Helper T cell (primary cell): Measurements from ENCODE around the genes NOTO, C2orf78 and STAMBP.

- PRO-cap, 2 experiments: no peak in any of the 2 experiments
Measured at GRCh38 chr2:71346934-71347821, 15.6 kb downstream of the ZNF638 start.

DNA sequence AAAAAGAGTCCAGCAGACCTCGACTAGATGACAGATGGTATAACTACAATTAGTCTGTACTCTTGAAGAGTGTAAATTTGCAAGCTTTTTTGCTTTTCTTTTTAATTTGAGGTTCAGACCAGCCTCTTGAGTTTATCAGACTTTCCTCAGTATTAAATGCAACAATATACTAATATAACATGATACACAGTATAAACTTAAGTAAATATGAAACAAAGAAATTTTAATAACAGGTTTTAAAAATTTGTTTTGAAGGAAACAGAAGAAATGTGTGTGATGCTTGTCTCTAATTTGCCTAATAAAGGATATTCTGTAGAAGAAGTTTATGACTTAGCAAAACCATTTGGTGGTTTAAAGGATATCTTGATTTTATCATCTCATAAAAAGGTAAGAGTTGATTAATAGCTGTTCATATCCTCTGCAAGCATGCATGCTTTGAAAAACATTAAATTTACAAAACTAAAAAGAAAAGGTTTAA is 64.8 kb upstream of the DYSF start:
- PRO-cap, 2 experiments: no peak in any of the 2 experiments

DNA sequence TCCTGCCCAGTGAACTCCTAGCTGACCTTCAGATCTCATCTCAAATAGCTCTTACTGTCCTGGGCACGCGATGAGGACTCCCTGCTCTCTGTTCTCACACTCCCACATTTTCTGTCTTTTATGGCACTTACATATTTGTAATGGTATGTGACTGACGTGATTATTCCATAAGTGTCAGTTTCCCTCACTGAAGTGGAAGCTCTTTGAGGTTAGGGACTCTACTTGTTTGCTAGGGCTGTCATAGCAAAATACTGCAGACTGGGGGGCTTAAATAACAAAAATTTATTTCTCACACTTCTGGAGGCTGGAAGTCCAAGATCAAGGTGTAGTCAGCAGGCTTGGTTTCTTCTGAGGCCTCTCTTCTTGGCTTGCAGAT is 14.7 kb upstream of the DYSF start:
- PRO-cap, 2 experiments: no peak in any of the 2 experiments

- PRO-cap, 2 experiments: no peak in any of the 2 experiments
Measured at GRCh38 chr2:71480482-71481169, 14.1 kb downstream of the DYSF start.

DNA sequence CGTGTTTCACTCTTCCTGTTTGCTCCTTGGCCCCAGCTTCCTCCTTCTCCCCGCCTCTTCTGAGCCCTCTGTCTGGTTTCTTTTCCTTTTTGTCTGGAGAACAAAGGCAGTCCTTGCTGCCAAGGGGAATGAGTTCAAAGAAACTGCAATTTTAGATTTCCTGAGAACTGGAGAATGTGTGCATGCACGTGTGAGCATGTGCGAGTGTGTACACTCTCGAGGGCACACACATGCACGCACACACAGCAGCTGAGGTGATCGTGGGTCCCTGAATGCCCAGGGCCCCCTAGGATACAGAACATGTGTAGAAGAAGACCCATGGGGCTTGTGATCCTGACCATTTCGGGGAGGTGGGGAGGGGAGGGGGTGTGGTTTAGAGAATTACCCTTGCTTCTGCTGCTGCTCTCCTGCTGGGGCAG is 138.7 kb downstream of the DYSF start:
- PRO-cap, 2 experiments: no peak in any of the 2 experiments

DNA sequence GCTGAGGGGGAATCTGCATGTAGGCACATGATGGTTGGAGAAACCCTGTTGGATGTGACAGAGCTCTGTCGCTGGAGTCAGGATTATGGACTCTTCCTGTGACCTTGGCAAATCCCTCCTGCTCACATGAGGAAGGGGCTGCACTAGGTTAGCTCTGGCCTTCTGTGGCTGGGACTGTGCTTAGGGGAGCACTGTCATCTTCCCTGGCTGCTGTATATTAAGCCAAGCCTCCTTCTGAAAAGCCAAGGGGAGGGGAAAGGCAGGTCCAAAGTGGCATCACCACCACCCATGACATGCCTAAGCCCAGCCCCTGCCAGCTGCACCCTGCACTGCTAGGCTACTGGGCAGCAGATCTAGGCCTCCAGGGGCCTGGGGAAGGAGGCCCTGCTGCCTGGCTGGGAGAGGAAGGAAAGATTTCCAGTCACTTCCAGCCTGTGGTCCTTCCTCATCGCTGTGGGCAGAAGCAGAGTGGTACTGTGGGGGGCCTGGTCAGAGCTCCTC is 218.3 kb downstream of the DYSF start:
- PRO-cap, 2 experiments: no peak in any of the 2 experiments

DNA sequence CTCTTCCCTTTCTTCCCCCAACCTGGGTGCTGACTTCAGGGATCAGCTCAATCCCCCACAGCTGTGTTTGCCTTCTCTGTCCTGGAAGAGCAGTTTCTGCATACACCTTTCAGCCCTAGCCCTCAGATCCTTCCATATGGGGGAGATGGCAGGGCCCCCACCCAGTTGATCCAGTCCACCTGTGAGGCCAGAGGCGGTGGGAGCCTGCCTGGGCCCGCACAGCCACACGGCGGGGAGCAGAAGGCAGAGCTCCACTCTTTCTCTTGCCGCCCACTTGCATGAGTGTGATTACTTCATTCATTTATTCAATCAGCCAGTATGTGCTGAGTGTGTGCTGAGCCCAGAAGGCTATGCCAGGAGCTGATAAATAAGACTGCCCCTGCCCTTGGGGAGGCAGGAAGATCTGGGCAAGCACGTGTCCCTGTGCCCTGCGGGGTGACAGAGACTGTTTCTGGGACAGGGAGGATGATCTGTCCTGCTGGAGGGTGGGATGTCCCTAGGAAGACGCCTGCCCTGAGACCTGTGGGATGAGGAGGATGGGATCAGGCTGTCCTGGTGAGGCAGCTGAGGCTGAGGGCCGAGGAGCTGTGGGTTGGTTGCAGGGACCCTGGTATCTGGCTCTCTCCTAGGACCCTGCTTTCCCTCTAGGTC is 237.6 kb downstream of the DYSF start:
- PRO-cap, 2 experiments: no peak in any of the 2 experiments

DNA sequence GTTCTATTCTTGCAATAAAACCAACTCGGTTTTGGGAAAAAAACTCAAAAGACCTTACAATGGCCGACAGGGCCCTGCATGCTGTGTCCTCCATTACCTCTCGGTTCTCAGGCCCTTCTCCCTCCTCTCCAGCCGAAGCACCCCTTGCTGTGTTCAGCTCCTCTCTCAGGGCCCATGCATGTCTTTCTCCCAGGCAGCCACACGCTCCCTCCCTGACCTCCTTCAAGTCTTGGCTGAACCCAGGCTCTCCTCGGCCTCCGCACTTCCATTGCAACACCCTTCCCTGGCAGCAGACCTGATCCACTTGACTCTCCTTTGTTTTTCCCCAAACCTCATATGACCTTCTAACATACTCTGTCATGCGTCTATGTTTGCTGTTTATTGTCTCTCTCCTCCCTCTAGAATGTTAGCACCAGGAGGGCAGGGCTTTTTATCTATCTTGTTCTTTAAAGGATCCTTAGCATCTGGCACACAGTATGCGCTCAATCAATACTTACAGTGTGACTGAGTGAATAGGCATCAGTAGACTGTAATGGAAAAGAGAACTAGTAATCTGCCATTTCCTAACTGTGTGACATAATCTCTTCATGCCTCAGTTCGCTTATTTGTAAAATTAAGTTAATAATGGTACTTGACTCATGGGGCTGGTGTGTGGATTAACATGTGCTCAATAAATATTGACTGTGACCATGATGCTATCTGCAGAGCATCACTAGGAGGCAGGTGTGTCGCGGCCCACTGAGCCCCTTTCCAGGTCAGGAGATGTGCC is 113.9 kb downstream of the CYP26B1 start:
- PRO-cap, 2 experiments: no peak in any of the 2 experiments

GRCh38 chr2:72153678-72153958 is 6.0 kb upstream of the CYP26B1 start:
- PRO-cap, 2 experiments: no peak in any of the 2 experiments

DNA sequence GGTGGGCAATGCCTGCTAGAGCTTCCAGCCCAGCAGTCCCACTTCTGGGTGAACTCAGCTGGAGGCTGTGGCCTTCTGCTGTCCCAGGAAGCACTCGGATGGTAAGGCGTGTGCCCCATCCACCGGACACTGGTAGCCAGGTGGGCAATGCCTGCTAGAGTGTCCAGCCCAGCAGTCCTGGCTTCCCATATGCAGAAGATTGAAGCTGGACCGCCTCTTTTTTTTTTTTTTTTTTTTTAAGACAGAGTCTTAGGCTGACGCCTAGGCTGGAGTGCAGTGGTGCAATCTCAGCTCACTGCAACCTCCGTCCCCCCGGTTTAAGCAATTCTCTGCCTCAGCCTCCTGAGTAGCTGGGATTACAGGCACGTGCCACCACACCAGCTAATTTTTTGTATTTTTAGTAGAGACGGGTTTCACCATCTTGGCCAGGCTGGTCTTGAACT is 86.2 kb upstream of the CYP26B1 start:
- PRO-cap, 2 experiments: no peak in any of the 2 experiments

DNA sequence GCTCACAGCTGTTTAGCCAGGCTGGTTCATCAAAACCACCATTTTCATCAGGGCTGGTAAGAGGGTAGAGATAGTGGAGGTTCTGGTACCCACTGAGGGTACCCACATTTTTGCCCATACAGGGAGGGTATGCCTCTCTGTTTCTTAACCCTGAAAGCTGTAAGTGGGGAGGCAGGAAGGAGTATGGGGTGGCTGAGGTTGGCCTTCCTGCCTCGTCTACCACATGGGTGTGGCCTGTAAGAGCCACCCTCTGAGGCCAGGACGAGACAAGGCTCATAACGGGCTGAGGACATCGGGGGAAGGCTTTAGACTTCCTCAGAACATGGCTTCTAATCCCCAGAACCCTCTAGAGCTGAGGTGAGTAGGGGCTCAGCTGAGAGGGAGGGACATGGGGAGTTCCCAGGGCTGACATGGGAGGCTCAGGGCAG is 36.5 kb downstream of the EMX1 start:
- PRO-cap, 2 experiments: peak in 2 of 2 experiments; most common plus-strand start position 276 of the sequence (in 2)

GRCh38 chr2:73202073-73202732 is at the start of gene NOTO:
TSS of gene NOTO (plus strand) at chr2:73202574.
- PRO-cap, 2 experiments: no peak in any of the 2 experiments

GRCh38 chr2:73212300-73212929 is 1.6 kb upstream of the SMYD5 start:
- PRO-cap, 2 experiments: no peak in any of the 2 experiments

DNA sequence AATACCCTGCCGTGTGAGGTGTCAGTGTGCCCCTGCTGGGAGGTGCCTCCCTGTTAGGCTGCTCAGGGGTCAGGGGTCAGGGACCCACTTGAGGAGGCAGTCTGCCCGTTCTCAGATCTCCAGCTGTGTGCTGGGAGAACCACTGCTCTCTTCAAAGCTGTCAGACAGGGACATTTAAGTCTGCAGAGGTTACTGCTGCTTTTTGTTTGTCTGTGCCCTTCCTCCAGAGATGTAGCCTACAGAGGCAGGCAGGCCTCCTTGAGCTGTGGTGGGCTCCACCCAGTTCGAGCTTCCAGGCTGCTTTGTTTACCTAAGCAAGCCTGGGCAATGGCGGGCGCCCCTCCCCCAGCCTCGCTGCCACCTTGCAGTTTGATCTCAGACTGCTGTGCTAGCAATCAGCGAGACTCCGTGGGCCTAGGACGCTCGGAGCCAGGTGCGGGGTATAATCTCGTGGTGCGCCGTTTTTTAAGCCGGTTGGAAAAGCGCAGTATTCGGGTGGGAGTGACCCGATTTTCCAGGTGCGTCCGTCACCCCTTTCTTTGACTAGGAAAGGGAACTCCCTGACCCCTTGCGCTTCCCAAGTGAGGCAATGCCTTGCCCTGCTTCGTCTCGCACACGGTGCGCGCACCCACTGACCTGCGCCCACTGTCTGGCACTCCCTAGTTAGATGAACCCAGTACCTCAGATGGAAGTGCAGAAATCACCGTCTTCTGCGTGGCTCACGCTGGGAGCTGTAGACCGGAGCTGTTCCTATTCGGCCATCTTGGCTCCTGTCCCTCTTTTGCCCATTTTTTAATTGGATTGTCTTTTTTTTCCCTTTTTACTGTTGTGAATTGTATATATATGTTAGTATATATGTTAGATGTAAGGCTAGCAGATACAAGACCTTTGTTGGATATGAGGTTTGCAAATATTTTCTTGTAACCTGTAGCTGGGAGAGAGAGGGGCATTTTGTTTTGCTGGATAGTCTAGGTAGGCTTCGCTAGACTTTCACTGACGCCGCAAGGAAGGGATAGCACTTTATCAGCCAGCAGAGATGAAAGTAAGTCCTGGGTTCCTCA is 100.0 kb downstream of the ALMS1 start:
- PRO-cap, 2 experiments: no peak in any of the 2 experiments

GRCh38 chr2:73602074-73602548 is 40.1 kb downstream of the NAT8 start:
- PRO-cap, 2 experiments: no peak in any of the 2 experiments

DNA sequence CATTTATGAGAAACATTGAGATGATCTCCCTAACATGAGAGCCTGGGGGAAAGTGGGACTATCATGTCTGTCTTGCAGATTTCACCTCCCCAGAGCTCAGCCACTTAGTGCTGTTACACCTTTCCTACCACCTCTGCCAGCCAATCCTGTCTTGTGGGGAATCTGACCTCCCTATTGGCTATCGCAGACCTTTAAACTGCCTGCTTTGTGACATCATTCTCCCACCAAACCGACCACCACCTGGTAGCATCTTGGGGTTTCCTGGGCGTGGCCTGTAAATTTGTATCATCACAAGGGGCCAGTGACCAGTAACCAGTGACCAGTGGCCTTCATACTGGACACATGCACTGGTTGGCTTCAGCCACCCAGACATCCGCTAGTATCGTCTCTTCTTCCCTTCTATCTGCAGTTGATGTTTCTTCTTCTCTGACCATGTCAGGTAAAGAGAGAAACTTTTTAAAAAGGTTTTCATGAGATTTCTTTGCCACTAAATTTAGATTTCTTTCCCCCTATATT is at the start of gene C2orf78:
Gene C2orf78, plus strand, starts transcription at position 216 of the 516 bp plus-strand sequence.
- PRO-cap, 2 experiments: no peak in any of the 2 experiments

GRCh38 chr2:73828506-73829700 is at the start of gene STAMBP:
TSS of gene STAMBP (plus strand) at chr2:73828961.
- PRO-cap, 2 experiments: peak in 2 of 2 experiments; most common plus-strand start chr2:73828922 (in 1); most common minus-strand start chr2:73828903 (in 1)

DNA sequence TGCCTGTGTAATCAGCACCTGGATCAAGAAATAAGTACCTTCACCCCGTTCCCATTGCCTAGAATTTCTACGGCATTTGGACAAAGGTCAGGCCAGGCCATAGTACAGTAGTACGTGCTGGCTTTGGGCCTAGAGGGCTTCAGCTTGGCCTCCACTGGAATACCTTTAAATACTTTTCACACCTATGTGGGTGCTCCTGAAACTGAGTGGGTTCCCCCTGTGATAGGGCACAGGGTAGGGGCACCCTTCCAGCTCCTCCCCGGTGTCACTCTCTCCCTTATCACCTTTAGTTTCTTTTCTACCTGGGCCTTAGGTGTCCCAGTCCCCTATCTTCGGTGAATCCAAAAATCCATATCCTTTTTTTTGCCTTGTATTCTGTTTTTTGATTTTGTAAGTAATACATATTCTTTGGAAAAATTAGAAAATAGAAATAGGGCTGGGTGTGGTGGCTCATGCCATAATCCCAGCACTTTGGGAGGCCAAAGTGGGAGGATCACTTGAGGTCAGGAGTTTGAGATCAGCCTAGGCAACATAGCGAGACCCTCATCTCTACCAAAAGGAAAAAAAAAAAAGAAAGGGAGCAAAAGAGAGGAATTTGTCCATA is 26.7 kb downstream of the TET3 start:
- PRO-cap, 2 experiments: no peak in any of the 2 experiments

- PRO-cap, 2 experiments: no peak in any of the 2 experiments
Measured at GRCh38 chr2:74054238-74054657, 69.5 kb downstream of the TET3 start.

DNA sequence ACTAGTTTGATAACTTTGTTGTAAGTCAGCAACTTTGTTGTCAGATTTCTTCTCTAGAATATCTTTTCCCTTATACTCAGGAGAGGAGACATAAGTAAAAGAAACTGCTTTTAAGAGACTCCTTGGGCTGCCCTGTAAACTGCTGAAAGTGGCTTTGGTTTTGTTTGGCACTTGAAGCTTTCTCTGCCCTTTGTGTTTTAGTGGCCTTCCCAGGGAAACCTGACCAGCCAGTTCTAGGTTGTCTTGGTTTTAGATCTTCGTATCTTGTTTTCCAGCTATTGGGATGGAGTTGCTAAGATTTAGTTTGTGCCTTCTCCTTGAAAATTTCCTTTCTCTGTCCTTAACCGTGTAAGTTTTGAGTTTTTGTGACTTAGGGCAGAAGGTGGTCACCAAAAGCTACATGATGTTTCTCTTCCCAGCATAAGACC is 81.2 kb downstream of the BOLA3 start:
- PRO-cap, 2 experiments: no peak in any of the 2 experiments